AG04450 (cell line): ENCODE results near the genes MEAF6 and RRAGC.

DNA sequence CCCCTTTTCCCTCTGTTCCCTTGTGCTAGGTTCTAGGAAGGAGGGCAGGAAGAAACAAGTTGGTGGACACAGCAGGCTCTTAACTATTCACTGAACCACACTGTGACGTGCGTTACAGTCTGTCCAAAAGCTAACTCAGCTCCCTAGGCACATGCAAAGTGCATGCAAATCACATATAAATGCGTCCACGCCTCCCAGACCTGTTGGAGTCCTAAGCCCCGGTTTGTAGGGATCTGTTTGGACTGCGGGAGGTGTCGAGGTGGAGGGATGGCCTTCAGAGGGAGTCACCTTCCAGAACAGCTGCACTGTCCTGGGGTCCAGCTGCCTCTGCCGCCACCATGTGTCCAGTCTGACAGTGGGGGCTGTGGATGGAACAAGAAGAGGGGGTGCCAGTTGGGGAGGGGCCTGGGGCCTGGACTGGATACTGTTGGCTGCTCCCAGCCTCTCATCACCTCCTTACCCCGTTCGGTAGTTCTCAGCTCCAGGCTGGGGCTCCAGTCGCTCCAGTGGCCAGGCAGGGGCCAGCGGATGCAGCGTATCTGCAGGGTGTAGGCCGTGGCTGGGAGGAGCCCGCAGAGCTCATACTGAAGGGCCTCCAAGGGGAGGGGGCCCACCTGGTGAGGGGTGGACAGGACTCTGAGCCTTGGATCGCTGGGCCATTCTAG lies 7.7 kb upstream of the MRPS15 start:
- CAGE, long polyA plus RNA = no peak
- RRBS = no CpG with 5 or more reads among the region's 16 CpGs

DNA sequence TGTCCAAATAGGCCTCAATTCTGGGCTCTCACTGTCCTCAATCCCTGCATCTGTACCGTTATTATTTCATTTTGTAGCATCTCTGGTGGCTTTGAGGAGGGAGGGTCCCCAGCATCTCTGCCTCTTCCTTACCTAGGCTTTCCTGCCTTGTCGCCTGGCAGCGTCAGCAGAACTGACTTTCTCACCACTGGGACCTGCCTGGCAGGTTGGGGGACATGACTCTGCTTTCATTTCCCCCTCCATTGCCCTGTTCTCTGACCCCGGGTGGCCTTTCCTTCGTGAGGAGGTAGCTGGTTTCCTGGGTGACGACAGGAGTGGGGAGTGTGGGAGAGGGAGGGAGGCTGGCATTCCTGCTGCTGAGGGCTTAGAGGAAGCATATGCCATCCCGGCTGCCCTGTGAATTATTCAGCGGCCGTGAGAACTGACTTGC lies 181.8 kb upstream of the CSF3R start:
- CAGE, long polyA plus RNA = no peak
- RRBS = no CpG with 5 or more reads among the region's 9 CpGs

- CAGE, long polyA plus RNA = no peak
- RRBS = no CpG with 5 or more reads among the region's 32 CpGs
Measured at GRCh38 chr1:37481236-37482147, 7.1 kb downstream of the ZC3H12A start.

- CAGE, long polyA plus RNA = no peak
- RRBS = no CpG with 5 or more reads among the region's 4 CpGs
Measured at GRCh38 chr1:37498961-37499753, 15.4 kb downstream of the MEAF6 start.

- CAGE, long polyA plus RNA = start-site peak on the minus strand at chr1:37514687-37514769, 4,661 and 4,598 reads in 2 replicates
- RRBS = 3% methylated on average over 32 of the region's 112 CpGs
Measured at GRCh38 chr1:37514154-37515416, at the start of gene MEAF6. Gene MEAF6 (minus strand): TSS chr1:37514766.

DNA sequence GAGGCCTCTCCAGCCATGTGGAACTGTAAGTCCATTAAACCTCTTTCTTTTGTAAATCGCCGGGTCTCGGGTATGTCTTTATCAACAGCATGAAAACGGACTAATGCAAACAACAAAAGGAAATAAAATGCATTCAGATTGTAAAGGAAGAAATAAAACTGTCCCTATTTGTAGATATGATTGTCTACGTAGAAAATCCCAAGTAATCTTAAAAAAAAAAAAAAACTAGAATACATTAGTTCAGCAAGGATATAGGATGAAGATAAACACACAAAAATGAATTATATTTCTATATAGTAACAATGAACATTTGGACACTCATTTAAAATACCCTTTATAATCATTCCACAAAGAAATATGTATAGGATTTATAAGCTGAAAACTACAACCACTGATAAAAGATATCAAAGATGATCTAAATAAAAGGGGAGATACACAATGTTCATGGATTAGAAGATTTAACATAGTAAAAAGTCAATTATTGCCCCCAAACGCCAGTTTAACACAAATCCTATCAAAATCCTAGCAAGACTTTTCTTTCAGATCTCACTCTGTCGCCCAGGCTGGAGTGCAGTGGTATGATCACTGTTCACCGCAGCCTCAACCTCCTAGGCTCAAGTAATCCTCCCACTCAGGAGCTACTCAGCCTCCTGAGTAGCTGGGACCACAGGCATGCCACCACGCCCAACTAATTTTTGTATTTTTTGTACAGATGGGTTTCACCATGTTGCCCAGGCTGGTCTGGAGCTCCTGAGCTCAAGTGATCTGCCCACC lies 5.0 kb downstream of the SNIP1 start:
- CAGE, long polyA plus RNA = no peak
- RRBS = no CpG with 5 or more reads among the region's 9 CpGs

GRCh38 chr1:37802932-37803811 lies 4.4 kb upstream of the C1orf122 start:
- CAGE, long polyA plus RNA = no peak
- RRBS = no CpG with 5 or more reads among the region's 5 CpGs

- CAGE, long polyA plus RNA = no peak
- RRBS = 2% methylated on average over 4 of the region's 19 CpGs
Measured at GRCh38 chr1:37808781-37810030, 1.2 kb upstream of the YRDC start.

DNA sequence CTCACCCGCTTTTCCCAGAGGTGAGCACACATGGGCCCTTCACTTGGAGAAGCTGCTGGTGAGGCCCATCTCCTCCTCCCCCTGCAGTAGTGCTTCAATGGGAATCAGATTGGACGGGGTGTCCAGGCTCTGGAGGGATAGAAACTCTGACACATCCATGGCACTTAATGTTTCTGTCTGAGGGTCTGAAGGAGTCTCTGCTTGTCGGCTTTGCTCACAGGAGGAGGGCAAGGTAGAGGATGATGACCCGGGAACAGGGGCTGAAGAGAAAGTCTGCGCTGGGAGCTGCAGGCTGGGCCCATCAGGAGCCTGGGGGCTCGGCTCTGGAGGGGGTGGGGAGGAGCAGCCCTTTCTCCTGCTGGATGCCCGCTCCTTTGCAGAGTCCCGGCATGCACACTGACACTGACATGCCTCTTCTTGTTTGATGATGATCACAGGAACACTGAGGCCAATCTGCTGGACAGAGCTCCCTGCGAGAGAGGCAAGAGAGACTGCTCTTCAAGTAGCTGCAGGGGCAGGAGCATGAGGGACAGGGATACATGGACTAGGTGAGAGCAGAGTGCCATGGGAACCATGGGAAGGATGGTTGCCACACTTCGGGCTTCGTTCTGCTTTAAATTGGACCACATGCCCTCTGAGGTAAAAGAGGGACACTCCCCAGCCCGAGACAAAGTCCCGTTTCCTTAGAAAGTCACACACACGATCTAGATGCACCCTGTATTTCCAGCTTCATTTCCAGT lies 7.3 kb upstream of the YRDC start:
- CAGE, long polyA plus RNA = no peak
- RRBS = no CpG with 5 or more reads among the region's 14 CpGs

GRCh38 chr1:37976700-37977443 lies 12.9 kb downstream of the SF3A3 start:
- CAGE, long polyA plus RNA = no peak
- RRBS = no CpG with 5 or more reads among the region's 5 CpGs

- CAGE, long polyA plus RNA = no peak
- RRBS = no CpG with 5 or more reads among the region's 6 CpGs
Measured at GRCh38 chr1:37985736-37986103, 4.1 kb downstream of the SF3A3 start.

- CAGE, long polyA plus RNA = no peak
- RRBS = no CpG with 5 or more reads among the region's 5 CpGs
Measured at GRCh38 chr1:38003975-38004393, 1.3 kb downstream of the FHL3 start.

- CAGE, long polyA plus RNA = no peak
- RRBS = no CpG with 5 or more reads among the region's 13 CpGs
Measured at GRCh38 chr1:38027437-38028305, 15.1 kb downstream of the UTP11 start.

DNA sequence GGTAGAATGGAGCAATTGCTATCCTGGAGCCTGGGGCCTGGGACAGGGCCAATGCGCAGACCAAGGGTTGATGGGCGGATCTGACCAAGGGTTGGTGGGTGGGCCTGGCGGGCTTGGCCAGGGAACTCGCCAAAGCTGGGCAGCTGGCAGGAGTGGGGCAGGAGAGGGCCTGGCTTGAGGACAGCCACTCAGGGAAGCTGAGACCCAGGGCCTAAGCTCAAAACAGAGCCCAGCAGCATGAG lies 70.9 kb upstream of the POU3F1 start:
- CAGE, long polyA plus RNA = no peak
- RRBS = no CpG with 5 or more reads among the region's 4 CpGs

GRCh38 chr1:38427231-38428128 lies 380.9 kb upstream of the POU3F1 start:
- CAGE, long polyA plus RNA = no peak
- RRBS = no CpG with 5 or more reads among the region's 19 CpGs

GRCh38 chr1:38475839-38476908 lies 383.4 kb downstream of the RRAGC start:
- CAGE, long polyA plus RNA = no peak
- RRBS = 5% methylated on average over 9 of the region's 54 CpGs

- CAGE, long polyA plus RNA = no peak
- RRBS = no CpG with 5 or more reads among the region's 7 CpGs
Measured at GRCh38 chr1:38546606-38547068, 312.9 kb downstream of the RRAGC start.

- CAGE, long polyA plus RNA = no peak
- RRBS = no CpG with 5 or more reads among the region's 17 CpGs
Measured at GRCh38 chr1:38727922-38728938, 131.3 kb downstream of the RRAGC start.

- CAGE, long polyA plus RNA = no peak
- RRBS = no CpG with 5 or more reads among the region's 37 CpGs
Measured at GRCh38 chr1:38815838-38816595, 43.6 kb downstream of the RRAGC start.

DNA sequence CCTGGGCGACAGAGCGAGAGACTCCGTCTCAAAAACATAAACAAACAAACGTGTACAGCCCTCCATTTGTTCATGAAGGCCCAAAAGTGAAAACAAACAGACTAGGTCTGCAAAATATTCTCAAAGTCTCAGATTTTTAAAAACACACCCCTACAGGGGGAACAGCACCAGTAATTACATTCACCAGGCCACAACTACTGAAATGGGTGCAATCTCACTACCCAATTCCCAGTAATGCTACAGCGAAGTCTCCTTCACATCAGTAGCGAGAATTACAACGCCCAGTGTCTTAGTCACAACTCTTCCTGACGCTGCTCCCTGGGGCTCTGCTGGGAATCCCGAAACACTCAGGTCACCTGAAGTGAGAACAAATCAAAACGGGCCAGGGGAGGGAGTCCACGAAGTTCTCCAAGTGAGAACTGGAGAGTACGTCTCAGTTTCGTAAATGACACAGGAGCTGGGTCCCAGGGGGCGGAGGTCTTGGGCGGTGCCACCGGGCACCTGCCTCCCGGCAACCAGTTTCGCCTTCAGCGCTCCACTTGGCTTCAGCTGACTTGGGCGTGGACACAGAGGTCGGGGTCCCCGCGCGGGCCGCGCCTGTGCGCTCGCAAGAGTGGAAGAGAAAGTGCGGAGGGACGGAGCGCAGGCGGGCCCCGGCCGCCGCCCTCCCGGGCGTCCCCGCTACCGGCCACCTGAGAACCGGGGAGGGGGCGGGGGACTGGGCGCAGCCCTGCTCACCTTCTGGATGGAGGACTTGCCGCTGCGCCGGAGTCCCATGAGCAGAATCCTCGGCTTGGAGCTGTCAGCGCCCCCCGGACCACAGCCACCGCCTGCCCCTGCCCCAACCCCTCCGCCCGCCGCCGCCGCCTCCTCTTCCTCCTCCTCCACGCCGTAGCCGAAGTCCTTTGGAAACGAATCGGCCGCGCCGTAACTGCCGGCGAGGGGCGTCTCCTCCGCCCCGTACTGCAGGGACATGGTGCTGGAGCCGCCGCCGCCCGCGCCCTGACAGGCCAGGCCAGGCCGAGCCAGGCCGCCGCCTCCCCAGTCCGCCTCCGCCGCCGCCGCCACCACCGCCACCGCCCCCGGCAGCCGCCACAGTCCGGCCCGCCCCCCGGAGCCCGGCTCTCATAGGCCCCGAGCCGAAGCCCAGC lies at the start of gene RRAGC:
Gene RRAGC, minus strand, starts transcription at position 1,101 of the 1,151 bp plus-strand sequence.
- CAGE, long polyA plus RNA = no peak
- RRBS = 1% methylated on average over 12 of the region's 90 CpGs